ENCODE measurements around a stretch of chr9.

- PRO-cap = no peak
Measured at GRCh38 chr9:134365797-134366615, 39.8 kb downstream of the RXRA start.

GRCh38 chr9:134377629-134378539 lies 51.6 kb downstream of the RXRA start:
- PRO-cap = no peak

DNA sequence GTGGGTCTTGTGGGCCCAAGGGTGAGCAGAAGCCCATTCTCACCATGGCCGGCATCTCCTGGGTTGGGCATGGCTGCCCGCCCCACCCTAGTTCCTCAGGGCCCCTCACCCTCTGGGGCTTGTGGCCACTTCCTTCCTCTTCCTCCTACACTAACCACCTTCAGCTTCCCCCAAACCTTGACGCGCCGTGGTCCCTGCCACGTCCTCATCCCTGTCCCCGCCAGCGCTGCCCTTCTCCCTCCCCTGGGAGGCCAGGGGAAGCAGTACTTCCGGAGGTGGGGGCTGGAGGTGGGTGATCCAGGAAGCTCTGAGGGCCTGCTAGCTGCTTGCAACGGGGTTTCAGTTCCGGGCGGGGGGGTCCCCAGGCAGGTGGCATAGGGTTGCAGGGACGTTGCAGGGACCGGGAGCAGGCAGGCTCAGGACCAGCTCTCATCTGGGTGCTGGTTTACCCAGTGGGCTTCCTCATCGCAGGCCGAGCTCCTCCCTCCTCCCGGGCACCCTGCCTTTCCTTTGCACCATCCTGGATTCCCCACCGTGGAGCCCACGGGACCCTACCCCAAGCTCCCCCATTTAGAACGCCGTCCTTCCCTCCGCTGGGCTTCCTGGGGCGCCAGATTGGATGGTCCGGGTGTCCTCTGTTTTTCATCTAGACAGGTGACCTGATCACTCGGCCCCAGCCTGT lies 70.0 kb downstream of the RXRA start:
- PRO-cap = no peak

DNA sequence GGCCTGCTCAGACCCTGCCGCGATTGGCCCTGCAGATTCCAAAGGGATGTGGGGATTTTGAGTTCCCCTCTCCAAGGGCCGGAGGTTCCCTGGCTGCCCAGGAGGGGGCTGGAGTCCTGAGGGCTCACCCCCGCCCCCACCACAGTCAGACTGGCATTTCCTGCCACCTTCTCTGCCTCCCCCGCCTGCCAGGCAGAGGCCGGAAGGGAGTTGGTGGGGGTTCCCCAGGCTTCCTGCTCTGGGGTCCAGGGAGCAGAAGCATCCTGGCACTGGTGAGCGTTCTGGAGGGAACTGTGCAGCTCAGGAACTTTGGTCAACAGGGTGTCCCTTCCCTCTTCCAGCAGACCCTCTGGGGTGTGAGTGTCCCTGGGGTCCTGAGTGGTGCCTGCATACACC lies 70.6 kb downstream of the RXRA start:
- PRO-cap = no peak

DNA sequence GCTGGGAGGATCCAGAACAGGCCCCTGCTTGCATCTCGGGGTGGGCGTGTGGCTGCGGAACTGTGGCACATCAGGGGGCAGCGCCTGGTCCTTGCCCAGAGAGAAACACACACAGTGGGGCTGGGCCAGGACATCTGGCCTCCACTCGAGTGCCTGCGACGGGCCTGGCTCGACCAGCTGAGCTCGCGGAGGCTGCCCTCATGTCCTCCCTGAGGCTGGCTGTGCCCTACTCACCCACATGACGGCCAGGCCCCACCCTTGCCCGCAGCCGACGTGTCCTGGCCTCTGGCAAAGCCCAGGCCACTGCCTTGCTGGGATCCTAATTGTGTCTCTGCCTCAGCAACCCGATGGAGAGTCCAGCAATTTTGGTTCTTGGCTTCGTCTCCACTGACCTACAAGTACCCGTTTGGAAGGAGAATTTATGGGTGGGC lies 21.3 kb upstream of the COL5A1 start:
- PRO-cap = no peak

- PRO-cap = no peak
Measured at GRCh38 chr9:134690789-134691435, 49.3 kb downstream of the COL5A1 start.

- PRO-cap = no peak
Measured at GRCh38 chr9:134728190-134728843, 86.7 kb downstream of the COL5A1 start.

DNA sequence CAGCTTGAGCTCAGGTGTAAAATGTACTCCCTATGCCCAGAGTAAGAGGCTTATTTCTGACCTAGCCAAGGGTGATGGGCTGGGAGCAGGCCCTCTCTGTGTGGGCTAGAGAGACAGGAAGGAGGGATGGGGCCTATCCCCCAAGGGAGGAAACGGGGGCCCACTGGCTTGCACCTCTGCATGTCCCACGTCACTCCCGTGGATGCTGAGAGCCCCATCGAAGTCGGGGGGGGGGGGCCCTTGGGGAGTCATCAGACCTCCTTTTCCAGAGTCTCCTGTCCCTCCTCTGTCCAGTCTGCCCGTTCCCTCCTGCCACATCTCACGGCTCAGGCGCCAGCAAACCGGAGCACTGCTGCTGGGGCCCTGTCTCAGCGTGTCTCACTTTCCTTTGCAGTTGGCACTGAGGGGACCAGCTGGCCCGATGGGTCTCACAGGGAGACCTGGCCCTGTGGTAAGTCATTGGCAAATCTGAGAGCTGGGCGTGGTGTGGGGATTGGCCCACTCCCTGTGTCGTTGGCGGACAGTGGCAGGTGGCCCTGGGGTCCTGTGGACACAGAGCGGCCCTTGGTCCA lies 110.7 kb downstream of the COL5A1 start:
- PRO-cap = no peak

GRCh38 chr9:135281904-135282875 lies 194.7 kb downstream of the OLFM1 start:
- PRO-cap = no peak

GRCh38 chr9:135507618-135507923 lies 7.1 kb downstream of the MRPS2 start:
- PRO-cap = no peak

- PRO-cap = no peak
Measured at GRCh38 chr9:135743798-135744482, 42.0 kb downstream of the KCNT1 start.

GRCh38 chr9:135861227-135861654 lies 46.1 kb downstream of the CAMSAP1 start:
- PRO-cap = no peak

DNA sequence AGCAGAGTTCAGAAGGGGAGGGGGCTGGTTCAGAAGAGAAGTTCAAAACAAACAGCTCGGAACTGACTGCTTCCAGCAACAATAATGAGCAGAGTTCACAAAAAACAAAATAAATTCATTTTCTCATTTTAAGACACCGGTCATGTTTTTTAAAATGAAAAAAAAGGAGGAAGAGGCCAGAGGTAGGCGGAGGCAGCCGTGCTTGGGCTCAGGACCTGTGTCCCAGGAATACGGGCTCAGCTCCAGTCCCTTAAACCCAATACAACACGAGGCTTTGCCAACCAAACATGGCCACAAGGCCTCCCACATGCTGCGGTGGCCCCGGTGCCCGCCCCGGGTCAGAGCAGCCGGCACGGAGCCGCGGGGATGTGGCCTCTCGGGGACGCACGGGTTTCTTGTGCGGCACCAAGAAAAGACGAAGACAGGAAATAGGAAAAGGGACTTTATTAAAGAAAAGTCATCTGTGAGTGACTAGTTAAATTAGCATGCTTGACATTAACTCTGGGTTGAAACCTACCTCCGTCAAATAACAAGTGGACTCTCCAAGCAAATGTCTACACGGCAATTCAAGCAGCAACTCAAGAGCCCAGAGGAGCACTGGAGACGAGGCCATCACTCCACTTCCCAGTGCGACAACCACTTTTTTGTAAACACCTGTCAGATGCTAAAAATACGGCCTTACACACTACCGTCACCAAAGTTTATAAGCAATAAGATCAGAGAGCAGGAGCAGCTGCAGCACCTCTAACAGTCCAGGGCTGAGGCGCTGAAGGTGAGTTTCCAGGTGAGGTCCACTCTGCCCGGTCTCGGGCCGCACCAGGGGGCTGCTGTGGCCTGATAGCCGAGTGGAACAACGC lies 25.4 kb upstream of the CAMSAP1 start:
- PRO-cap = no peak

GRCh38 chr9:136085603-136086218 lies 9.4 kb downstream of the NACC2 start:
- PRO-cap = no peak

DNA sequence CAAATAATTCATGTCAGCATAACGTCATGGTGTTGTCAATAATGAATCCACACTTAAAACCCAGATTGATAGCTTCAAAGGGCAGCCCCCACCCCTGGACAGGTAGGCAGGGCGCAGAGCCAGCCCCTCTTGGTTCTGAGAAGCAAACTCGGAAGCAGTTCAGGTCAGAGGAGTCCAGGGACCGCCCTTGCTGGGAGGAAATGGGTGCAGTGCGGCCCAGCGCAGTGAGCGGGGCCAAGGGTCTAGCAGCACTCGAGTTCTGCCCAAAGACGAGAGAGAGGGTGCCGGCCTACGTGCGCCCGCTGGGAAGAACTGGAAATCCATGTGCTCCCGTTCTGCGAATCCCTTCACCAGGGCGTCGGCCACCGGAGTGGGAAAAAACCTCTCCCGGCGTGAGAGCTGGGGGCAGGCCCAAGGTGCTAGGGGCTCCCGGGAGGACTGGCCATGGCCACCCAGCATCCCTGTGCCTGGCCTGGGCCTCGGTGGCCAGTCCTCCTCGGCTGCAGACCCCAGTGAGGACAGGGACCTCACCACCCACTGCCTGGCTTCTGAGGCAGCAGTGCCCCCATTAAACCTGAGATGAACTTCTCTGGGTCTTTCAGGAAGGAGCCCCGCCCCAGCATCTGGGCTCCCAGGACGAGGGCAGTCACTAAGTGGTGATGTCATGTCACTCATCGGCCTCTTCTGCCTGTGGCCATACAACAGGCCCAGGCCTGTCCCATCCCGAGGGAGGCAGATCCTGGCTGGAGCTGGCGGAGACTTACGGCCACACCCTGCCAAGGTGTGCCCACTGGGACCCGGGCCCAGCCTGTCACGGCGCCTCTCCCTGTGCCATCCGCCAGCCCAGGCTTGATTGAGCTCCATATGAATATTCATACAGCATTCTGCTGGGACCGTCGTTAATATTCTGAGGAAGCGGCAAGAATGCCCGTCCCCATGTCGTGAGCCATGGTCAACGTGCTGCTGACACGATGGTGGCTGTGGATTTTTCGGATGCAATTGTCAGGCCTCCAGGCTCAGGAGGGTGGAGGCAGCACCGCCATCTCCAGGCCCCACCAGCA lies 10.5 kb downstream of the TMEM250 start:
- PRO-cap = no peak

- PRO-cap = no peak
Measured at GRCh38 chr9:136132741-136133729, 14.4 kb upstream of the TMEM250 start.

GRCh38 chr9:136364273-136364959 lies 872 bp upstream of the DNLZ start:
- PRO-cap = no peak

- PRO-cap = no peak
Measured at GRCh38 chr9:136372238-136373536, 782 bp downstream of the CARD9 start.

DNA sequence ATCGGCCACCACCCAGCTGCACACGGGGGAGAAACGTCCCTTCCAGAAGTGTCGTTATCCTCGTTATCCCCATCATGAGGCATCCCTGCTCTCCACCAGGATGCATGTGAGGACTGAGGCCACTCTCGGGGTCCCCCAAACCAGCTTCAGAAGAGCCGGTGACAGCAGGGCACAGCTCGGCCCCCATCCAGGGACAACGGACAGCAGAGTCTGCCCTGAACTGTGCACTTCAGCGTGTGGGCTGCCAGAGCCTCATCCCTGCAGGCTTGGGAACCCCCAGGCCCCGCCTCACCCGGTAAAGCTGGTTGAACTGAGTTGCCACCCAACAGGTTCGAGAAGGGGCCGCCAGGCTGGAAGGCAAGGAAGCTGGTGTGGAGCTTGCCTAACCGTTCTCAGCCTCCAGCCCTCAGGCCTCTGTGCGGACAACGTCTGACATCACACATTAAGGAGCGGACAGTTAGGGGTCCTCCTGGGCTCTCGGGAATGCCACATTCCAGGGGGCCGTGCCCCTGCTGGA lies 742 bp upstream of the CARD9 start:
- PRO-cap = no peak

GRCh38 chr9:136398997-136399995 lies 674 bp downstream of the SNAPC4 start:
- PRO-cap = no peak